Prostate gland (tissue), 2 donors: ENCODE measurements around the gene RAD51AP2.

GRCh38 chr2:11747151-11747687 is 787 bp downstream of the LPIN1 start:
- PRO-cap = no peak
- RAMPAGE, long total RNA, 2 experiments = no peak in any of the 2 experiments

DNA sequence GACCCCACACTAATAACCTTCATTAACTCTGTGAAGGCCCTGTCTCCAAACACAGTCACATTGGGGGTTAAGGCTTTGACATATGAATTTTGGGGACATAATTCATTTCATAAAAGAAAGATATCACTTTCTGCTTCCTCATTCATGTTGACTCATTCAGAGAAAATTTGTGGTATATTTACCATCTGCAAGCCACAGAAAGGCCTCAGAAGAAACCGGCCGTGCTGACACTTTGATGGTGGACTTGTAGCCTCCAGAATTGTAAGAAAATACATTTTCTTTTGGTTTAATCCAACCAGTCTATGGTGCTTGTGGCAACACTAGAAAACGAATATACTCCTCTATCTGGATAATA is 262.3 kb downstream of the LPIN1 start:
- PRO-cap = no peak
- RAMPAGE, long total RNA, 2 experiments = no peak in any of the 2 experiments

GRCh38 chr2:12034333-12034950 is 288.0 kb downstream of the LPIN1 start:
- PRO-cap = no peak
- RAMPAGE, long total RNA, 2 experiments = no peak in any of the 2 experiments

DNA sequence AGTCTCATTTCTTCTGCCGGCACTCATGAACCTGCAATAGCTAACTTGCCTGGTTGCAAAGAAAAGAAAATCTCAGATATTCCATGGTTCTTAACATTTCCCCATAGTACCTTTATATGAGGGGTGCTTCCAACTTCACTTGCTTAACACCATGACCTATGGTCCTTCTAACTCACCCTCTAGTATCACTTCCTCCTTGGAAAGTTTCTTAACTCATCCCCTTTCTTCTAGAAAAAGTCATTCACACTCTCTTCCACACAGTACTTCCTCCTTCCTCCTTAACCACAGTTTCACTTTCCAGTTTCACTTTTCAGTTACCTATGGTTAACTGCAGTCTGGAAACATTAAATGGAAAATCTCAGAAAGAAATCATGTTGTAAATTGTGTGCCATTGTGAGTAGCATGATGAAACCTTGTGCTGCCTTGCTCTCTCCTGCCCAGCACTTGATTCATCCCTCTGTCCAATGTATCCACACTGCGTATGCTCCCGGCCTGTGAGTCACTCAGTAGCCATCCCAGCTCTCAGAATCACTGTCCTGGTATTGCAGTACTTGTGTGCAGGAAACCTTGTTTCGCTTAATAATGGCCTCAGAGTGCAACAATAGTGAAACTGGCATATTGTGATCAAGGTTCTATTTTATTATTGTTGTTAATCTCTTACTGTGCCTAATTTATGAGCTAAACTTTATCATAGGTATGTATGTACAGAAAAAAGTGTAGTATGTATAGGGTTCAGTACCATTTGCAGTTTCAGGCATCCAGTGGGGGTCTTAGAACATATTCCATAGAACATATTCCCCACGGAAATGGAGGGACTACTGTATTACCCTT is 128.6 kb upstream of the TRIB2 start:
- PRO-cap = no peak
- RAMPAGE, long total RNA, 2 experiments = no peak in any of the 2 experiments

DNA sequence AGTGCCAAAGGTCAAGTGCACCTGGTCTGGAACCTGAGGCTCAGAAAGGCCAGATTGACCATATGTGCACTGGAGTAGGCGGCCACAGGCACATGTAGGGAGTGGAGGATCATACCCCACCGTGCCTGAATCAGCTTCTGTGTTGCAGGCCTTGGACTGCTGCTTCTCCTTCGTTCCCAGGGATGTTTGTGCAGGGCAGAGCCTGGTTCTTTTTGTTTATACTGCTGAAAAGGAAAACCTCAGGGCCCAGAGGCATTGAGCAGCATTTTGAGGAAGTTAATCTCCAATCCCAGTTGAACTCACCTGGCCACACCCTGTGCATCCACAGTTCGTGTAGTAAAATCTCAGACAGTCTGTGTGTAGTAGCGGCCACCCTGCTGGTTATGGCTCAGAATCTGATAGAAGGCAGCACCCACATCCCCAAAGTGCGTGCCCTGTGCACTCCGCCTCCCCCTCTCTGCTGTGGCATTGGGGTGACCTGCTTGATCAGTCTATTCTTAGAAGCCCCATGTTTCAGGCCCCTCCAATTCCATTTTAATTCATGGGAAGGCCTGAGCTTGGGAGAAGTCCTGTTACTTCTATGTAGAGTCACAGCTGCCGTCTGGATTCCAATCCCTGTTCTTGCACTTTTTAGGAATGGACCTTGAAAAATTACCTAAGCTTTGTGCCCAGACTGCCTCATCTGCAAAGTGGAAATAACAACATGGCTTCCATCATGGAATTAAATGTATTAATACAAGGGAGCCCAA is 10.9 kb downstream of the TRIB2 start:
- PRO-cap = no peak
- RAMPAGE, long total RNA, 2 experiments = no peak in any of the 2 experiments

GRCh38 chr2:14633031-14633335 is 466 bp downstream of the LRATD1 start:
- PRO-cap = no peak
- RAMPAGE, long total RNA, 2 experiments = no peak in any of the 2 experiments

- PRO-cap = no peak
- RAMPAGE, long total RNA, 2 experiments = no peak in any of the 2 experiments
Measured at GRCh38 chr2:15747696-15748174, 156.1 kb downstream of the DDX1 start.

GRCh38 chr2:15941116-15941380 is 698 bp downstream of the MYCN start:
- PRO-cap = no peak
- RAMPAGE, long total RNA, 2 experiments = no peak in any of the 2 experiments

DNA sequence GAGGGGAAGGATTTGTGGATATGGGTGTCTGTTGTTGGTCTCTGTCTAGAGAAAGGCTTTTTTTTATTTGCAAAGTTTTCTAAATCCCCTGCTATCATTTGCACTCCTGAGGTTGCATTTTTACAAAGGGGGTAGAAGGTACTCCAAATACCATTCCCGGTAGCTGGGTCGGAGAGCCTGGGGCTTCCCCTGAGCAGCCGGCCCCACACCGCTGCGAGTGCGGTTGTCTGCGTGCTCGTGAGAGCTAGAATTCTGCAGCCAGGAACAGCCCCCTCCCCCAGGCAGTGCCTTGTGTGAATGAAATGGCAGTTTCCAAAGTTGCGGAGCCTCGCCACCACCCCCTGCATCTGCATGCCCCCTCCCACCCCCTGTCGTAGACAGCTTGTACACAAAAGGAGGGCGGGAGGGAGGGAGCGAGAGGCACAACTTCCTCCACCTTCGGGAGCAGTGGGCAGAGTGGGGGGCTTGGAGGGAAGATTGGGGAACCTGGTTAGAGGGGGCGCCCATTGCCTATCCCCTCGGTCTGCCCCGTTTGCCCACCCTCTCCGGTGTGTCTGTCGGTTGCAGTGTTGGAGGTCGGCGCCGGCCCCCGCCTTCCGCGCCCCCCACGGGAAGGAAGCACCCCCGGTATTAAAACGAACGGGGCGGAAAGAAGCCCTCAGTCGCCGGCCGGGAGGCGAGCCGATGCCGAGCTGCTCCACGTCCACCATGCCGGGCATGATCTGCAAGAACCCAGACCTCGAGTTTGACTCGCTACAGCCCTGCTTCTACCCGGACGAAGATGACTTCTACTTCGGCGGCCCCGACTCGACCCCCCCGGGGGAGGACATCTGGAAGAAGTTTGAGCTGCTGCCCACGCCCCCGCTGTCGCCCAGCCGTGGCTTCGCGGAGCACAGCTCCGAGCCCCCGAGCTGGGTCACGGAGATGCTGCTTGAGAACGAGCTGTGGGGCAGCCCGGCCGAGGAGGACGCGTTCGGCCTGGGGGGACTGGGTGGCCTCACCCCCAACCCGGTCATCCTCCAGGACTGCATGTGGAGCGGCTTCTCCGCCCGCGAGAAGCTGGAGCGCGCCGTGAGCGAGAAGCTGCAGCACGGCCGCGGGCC is 1.4 kb downstream of the MYCN start:
- PRO-cap = unidirectional peak, plus-strand start at position 661 of the sequence
- RAMPAGE, long total RNA, 2 experiments = no peak in any of the 2 experiments

- PRO-cap = no peak
- RAMPAGE, long total RNA, 2 experiments = no peak in any of the 2 experiments
Measured at GRCh38 chr2:16006203-16006954, 66.0 kb downstream of the MYCN start.

- PRO-cap = no peak
- RAMPAGE, long total RNA, 2 experiments = no peak in any of the 2 experiments
Measured at GRCh38 chr2:16055911-16056562, 115.7 kb downstream of the MYCN start.

DNA sequence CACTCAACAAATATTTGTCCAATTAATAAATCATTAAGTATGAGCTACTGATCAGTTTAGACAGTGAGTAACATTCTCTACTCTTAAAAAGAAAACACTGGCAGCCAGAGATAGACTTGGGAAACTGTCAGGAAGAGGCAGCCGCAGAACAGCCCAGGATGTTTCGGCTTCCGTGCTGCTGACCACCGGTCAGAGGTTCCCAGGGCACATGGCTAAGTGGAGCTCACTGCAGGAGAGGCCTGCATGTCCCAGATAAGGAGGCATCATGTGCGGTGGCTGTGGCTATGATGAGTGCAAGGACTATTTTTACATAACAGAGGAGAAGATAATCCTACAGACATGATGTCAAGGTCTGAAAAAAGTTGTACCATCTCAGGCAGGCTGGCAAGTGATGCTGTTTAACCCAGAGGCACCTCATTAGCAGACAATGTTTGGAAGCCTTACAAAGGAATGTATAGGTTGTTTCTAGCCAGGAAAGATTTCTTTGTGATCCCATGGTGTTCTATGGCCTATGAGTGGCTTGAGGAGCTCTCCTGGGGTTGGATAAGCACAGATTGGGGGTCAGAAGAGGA is 252.3 kb downstream of the CYRIA start:
- PRO-cap = no peak
- RAMPAGE, long total RNA, 2 experiments = no peak in any of the 2 experiments

- PRO-cap = no peak
- RAMPAGE, long total RNA, 2 experiments = no peak in any of the 2 experiments
Measured at GRCh38 chr2:16550269-16550693, 115.4 kb downstream of the CYRIA start.

DNA sequence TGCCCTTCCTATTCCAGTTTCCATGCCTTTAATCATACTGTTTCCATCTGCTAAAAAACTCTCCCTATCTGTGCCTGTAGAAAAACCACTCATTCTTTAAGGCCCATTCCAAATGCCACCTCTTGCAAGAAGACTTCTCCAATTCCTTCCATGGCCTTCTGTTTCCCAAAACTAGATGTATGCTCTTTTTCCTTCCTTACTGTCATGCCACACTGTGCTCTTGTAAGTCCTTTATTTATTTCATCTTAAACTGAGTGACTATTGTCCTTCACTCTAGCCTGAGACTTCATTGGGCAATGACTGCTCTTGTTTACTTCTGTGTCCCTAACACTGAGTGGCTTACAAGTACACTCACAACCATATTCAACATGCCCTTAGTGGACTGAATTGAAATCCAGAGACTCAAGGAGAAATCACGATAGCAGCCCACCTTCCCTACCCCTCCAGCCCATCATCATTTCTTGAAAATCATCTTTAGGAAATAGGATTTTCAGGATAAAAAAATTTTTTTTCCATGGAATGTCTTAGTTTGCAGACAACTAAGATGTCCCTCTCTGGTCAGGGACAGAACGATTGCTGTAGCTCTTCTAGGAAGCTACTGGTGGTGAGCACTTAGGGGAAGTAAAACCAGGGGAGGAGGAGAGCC is 80.8 kb downstream of the CYRIA start:
- PRO-cap = no peak
- RAMPAGE, long total RNA, 2 experiments = no peak in any of the 2 experiments

- PRO-cap = no peak
- RAMPAGE, long total RNA, 2 experiments = no peak in any of the 2 experiments
Measured at GRCh38 chr2:16615858-16616719, 49.5 kb downstream of the CYRIA start.

DNA sequence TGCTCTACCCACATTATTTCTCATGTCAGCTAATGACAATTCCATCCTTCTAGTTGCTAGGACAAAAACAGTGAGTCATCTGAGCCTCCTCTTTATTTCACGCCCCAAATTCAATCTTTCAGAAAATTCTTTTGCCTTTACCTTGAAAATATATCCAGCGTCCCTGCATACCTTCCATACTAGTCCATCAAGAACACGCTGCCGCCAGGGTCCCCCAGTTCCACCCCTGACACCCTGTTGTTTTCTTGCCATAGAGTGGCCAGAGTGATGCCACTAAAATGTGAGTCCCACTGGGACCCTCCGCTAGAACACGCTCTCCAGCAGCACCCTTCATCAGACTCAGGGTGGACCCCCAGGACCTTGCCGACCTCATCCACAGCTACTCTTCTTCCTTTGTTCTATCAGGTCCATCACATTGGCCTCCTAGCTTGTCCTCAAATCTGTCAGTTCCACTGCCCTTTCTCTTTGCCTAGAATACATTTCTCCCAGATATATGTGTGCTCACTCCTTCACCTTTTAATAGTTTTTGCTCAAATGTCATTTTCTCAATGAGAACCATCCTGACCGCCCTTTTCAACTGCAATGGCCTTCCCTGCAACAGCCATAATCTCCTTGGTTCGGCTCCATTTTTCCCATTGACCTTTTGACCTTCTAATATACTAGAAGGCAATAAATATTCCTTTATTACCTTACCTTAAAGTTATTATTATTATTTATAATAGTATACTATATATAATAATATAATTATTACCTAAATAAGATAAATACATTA is 23.2 kb downstream of the CYRIA start:
- PRO-cap = no peak
- RAMPAGE, long total RNA, 2 experiments = no peak in any of the 2 experiments

GRCh38 chr2:16653035-16653583 is 12.5 kb downstream of the CYRIA start:
- PRO-cap = no peak
- RAMPAGE, long total RNA, 2 experiments = no peak in any of the 2 experiments

DNA sequence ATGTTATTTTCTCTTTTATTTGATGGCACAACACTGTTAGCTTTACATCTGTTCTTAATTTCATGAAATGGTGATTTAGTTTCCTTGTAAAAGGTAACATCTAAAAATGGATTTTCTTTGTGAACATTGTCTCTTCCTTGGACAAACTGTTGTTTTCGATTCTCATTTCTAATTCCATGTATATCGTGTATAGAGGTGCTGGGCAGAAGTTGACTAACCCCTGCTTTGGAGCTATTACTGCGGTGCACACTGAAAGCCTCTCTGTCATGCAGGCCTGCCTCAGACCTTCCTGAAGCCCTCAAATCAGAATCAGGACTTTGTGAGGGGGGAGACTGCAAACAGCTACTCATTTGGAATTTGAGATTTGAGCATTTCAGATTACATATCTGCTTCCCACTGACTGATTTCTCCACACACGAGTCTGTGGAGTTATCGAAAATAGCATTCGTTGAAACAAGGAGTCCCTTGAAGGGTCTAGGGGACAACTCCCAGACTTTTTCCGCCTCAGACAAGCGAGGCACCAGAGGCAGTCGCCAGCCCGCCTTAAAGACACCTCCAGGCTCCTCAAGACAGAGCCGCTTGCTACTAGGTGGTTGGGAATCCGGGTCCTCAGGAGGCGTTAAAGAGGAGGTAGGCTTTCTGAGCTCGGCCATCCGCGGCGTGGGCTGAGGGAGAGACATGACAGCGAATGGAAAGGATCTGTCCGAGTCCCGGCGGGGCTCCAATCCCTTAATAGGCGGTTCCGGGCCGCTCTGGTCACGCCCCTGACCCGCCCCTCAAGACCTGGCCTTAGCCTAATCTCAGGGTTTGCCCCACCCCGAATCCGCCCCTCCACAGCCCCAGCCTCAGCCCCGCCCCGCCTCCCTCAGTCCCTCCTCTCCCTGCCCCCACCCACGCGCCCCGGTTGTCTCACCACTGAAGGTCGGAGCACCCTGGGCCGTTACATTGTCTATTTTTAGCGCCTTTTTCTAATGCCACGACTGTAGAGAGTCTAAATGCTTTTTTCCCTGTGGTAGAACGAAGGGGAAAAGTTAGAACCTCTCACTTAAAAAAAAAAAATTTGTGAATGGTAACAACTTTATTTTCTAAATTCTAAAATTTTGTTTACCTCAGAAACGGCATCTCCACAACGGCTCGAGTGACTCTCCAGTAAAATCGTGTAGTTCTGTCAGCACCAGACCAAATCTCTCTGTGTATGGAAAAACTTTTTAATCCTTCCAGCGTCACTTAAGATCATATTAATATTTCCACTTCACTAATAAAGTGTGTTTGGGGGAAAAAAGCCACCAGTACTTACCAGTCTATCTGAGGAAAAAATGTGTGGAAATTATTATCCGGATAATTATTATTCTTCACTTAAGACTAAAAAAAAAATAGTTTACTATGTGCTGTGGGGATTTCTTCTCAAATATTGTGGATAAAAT is at the start of gene RAD51AP2:
Gene RAD51AP2 (minus strand): TSS at position 705 of the 1,424 bp plus-strand sequence.
- PRO-cap = bidirectional peak, plus-strand start at position 915 of the sequence, minus-strand start at position 690 of the sequence
- RAMPAGE, long total RNA, 2 experiments = start-site peak on the plus strand in 1 of 2 experiments, centred at position 905 of the sequence, 10 reads per replicate; start-site peak on the minus strand in 1 of 2 experiments, centred at position 577 of the sequence, 22 reads per replicate

DNA sequence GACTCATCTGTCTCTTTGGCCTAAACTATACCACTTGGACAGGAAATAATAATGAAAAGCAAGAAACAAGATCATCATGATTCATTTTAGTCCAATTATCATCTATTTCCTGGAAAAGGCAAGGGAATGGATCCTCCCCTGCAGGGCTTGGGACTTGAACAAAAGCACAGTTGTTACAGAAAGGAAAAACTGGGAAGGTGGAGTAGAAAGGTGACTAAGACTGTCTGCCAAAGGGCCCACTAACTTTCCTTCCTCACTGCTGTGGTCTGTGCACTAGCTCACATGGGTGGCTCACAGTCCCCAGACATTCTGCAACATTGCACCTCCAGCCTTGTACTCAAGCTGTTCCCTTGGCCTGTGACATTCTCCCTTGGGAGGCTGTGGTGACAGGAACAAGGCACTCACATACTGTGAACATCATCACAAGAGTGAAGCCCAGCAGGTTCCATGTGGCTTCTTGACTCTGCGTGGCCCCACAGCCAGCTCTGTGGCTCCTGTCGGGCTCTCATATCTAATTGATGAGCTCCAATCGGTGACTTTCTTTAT is 75.4 kb downstream of the VSNL1 start:
- PRO-cap = no peak
- RAMPAGE, long total RNA, 2 experiments = no peak in any of the 2 experiments

GRCh38 chr2:17738124-17738494 is 15.5 kb downstream of the SMC6 start:
- PRO-cap = no peak
- RAMPAGE, long total RNA, 2 experiments = no peak in any of the 2 experiments